Neural cell (in vitro differentiated cells): ENCODE measurements around a stretch of chr17.

- RAMPAGE, long total RNA = no peak
Measured at GRCh38 chr17:83103086-83104098, 24.0 kb downstream of the METRNL start.

- RAMPAGE, long total RNA = no peak
Measured at GRCh38 chr17:83125908-83126242, 46.5 kb downstream of the METRNL start.

DNA sequence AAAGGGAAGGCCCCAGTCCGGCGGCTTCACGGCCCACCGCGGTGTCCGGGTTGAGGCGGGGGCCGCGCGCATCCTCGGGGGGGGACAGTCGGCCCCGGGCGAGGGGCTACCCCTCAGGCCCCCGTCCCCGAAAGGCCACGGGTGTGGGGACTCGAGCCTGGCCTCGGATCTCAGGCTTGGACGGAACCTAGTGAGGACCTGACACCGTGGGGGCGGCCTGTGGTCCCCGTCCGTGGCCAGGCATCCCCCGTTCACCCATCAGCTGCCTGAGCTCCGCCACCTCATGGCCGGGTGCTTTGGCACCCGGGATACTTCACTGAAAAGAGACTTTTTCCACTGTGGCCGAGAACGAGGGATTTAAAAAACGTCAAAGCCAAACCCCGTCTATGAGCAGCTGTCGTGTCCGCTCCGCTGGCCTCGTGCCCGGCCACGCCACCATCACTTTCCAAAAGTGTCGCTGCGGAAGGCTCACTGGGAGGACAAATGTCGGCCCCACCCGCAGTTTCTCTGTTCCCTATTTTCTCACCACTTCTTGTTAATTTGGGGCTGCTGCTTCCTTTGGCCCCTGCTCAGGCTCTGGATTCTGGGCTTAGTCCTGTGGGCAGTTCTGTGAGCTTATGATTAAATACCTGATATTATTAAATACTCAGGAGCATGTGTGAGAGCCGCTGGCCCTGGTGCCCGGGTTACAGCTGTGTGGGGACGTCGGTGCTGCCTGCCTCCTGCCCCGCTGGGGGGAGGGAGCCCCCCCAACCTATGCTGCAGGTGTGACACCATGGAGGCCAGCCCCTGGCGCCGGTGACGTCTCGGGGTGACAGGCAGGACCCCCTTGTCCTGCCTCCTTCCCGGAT is 73.8 kb downstream of the METRNL start:
- RAMPAGE, long total RNA = no peak

DNA sequence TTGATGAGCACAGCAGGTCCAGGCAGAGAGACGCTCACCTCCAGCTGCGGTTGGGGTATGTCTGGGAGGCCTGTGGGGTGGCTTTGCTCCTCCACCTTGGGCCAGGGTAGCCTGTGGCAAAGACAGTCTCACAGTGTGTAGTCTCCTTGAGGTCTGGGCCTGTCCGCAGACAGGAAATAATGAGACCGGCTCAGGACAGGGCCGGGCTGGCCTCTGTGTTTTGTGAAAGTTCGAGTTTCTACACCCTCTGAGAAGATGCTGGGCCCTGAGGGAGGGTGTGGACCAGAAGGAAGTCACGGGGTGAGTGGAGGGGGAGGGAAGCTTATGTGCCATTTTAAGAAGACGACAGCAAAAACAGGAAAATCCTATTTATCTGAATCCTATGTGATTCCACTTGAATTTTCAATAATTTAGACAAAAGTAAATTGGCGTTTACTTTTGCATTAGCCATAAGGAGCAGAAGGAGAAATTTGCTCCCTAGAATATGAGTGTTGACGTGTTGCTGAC is 103.4 kb downstream of the METRNL start:
- RAMPAGE, long total RNA = no peak

GRCh38 chr17:83195637-83196442 is 116.4 kb downstream of the METRNL start:
- RAMPAGE, long total RNA = no peak